Iris pigment epithelial cell (primary cell): ENCODE results near the genes TSPY10, RBMY1B, RBMY1A1 and CDY1.

- RRBS, result no CpG with 5 or more reads among the region's 10 CpGs
Measured at GRCh38 chrY:3002097-3003245, 67.3 kb downstream of the ZFY start.

GRCh38 chrY:7275545-7276335, 364.2 kb upstream of the AMELY start:
- RRBS, result no CpG with 5 or more reads among the region's 17 CpGs

DNA sequence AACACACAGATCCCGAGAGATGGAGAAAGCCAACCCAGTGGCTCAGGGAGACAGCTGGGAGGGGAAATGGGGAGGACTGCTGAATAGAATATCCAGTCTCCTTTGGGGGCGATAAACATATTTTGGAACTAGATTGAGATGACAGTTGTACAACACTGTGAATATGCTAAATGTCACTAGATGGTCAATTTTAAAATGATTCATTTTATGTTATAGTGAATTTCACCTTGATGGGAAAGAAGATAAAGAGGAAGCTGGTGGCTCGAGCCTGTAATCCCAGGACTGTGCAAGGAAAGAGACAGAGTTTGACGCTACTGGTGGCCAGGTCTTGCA, 372.4 kb upstream of the AMELY start:
- RRBS, result no CpG with 5 or more reads among the region's 4 CpGs

GRCh38 chrY:9527557-9528047, at the start of gene TSPY10:
Gene TSPY10, plus strand, starts transcription at chrY:9527880.
- RRBS, result no CpG with 5 or more reads among the region's 31 CpGs

GRCh38 chrY:10068888-10069247, 541.2 kb downstream of the TSPY10 start:
- RRBS, result no CpG with 5 or more reads among the region's 15 CpGs

- RRBS, result no CpG with 5 or more reads among the region's 24 CpGs
Measured at GRCh38 chrY:10197407-10198272, 670.0 kb downstream of the TSPY10 start.

DNA sequence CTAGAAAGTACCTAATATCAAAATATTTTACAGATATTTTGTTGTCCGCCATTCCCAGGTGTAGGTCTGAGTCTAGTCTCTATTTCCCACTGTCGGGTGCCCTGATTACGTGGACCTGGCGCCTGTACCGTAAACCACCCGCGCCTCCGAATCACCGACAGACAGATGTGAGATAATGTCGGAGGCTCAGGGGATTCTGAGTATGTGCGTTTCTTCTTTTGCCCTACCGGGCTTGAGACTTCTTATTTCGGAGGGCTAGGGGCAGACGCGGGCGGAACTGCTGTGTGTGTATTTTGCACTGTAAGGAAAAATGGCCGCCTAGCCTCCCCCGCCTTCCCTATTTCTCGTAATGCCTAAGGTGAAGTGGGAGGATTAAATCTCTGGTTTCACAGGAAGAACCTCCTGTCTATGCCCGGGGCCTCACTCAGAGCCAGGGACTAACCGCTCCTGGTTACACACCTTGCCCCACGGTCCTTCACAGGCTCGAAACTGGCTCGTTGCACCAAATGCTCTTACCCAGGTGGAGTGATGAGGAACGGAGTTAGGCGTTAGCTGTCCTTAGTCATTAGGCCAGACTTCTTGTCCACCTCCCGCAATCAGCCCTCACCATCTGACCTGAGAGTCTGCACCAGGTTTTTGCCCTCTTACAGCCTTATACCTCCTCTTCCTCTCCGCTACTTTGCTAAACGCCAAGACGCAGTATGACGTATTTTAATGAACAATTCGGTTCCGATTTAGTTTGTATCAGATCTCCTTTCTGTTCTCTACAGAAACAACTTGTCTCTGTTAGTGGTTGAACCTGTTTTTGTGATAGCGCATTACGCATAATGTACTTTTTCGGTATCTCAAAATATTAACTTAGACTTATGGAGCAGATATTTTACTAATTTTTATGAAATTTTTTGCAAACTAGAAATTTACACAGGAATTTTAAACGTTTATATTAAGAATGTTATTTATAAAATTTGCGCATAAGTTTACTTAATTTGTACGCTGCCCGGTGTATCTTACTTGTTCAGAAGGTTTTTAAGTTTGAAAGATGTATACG, 37.9 kb upstream of the USP9Y start:
- RRBS, result no CpG with 5 or more reads among the region's 41 CpGs

DNA sequence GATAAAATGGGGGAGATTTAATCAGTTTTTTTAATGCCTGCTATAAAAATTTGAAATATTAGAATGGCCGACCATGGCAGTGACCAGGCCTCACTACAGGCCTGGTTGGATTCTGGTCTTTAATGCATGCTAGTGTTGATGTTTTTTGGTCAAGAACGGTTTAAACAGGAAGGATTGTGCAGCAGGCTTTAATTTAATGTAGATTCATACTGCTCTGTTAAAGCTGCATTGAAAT, 14.2 kb downstream of the DDX3Y start:
- RRBS, result no CpG with 5 or more reads among the region's 2 CpGs

DNA sequence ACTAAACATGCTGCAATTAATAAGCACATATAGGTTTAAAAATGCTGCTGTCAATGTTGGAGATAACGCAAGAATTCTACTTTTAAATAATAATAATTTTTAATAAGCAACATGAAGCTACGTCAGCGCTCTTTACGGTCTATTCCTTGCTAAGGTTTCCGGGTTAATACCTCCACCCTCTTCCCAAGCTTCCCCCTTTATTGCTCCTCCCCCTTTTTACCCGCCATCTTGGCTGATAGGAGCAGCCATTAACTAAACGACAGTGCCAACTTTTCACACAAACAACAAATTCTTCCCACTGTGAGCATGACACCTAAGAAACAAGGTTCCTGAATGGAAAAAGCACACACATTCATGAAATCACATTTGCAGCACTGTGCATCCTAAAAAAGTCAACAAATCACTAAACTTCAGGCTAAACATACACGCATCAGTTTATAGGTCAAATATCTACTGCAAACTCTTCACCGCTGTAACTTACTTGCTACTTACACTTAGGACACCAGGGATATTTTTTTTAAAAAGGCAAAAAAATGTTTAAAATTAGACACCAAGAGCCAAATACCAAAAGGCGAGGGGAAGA, 1.4 kb downstream of the UTY start:
- RRBS, result no CpG with 5 or more reads among the region's 10 CpGs

- RRBS, result no CpG with 5 or more reads among the region's 4 CpGs
Measured at GRCh38 chrY:14201376-14201893, 145.4 kb downstream of the VCY1B start.

- RRBS, result no CpG with 5 or more reads among the region's 2 CpGs
Measured at GRCh38 chrY:21371930-21372146, 139.3 kb upstream of the RBMY1B start.

- RRBS, result no CpG with 5 or more reads among the region's 28 CpGs
Measured at GRCh38 chrY:21511112-21511436, at the start of gene RBMY1B. Gene RBMY1B, plus strand, starts transcription at chrY:21511338.

- RRBS, result no CpG with 5 or more reads among the region's 32 CpGs
Measured at GRCh38 chrY:21534672-21535122, at the start of gene RBMY1A1. Gene RBMY1A1, plus strand, starts transcription at chrY:21534879.

- RRBS, result no CpG with 5 or more reads among the region's 5 CpGs
Measured at GRCh38 chrY:25621765-25622405, at the start of gene CDY1. Gene CDY1, plus strand, starts transcription at chrY:25622117.